ENCODE measurements around the gene C8A.

DNA sequence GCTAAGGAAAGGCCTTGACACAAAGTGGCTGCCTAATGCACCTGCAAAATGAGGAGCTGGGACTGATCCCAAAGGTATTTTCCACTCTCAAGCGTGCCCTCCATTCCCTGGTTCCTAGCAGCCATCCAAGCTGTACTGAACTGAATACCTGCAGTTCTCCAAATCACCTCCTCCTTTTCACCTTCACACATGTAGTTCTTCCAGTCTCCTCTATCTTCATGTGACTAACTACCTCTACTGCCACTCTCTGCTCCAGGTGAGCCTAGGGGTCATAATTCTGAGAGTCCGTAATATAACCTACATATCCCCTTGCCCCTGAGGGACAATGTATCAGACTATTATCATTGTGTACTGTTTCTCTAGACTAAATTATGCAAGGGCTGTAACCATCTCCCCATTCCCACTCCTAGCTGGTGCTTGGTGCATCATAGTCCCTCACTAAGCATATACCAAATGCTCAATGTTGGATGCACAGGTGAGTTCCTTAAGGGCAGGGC lies 60.3 kb downstream of the PLPP3 start:
- PRO-cap, 4 experiments: no peak in any of the 4 experiments
- RAMPAGE, long total RNA, 2 experiments: no peak in any of the 2 experiments
- RRBS: no CpG with 5 or more reads among the region's 2 CpGs

GRCh38 chr1:56544007-56544485 lies 35.3 kb downstream of the PLPP3 start:
- PRO-cap, 4 experiments: no peak in any of the 4 experiments
- RAMPAGE, long total RNA, 2 experiments: start-site peak on the minus strand in 1 of 2 experiments, at chr1:56544079-56544238 at its widest, 7 reads per replicate
- RRBS: no CpG with 5 or more reads among the region's 1 CpG

DNA sequence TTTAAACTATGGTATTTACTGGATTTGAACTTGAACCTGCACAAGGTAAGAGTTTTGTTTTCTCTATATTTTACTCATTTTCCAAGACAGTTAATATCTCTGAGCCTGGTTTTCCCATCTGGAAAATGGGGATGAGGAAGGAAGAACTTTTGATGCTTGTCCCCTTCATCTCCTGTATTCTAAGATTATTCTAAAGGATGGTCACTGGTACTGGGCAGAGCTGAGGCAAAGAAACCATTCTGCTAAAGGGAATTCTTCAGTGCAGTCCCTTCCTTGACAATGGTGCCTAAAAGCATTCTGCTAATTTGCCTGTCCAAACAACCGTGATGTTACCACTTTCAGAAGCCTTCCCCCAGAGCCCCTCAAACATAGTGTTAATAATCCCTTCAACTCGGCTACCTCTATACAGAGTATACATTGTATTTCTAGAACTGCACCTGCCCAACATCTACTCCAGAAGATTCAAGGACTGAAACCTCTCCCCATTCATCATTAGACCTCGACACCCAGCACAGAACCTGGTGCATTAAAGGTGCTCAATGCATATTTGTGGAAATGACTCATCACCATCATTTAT lies 19.6 kb downstream of the PLPP3 start:
- PRO-cap, 4 experiments: no peak in any of the 4 experiments
- RAMPAGE, long total RNA, 2 experiments: start-site peak on the minus strand in 1 of 2 experiments, centred at position 268 of the sequence, 6 reads per replicate
- RRBS: no CpG with 5 or more reads among the region's 3 CpGs

GRCh38 chr1:56577758-56578517 lies 1.4 kb downstream of the PLPP3 start:
- PRO-cap, 4 experiments: peak in 4 of 4 experiments; most common plus-strand start chr1:56578377 (in 3); most common minus-strand start chr1:56577814 (in 1)
- RAMPAGE, long total RNA, 2 experiments: no peak in any of the 2 experiments
- RRBS: 2% methylated on average over 6 of the region's 27 CpGs

DNA sequence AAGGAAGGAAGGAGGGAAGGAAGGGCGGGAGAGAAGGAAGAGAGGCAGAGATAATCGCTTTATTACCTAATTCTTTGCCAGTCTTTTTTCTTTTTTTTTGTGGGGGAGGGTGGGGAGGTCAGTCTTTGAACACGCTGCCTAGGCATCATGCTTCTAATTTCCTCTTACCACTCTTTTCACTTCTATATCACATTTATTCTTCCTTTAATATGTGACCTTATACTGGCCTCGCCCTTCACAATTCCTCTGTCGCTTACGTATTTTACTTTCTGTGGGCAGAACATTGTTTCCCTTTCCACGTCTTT lies 1.0 kb upstream of the PRKAA2 start:
- PRO-cap, 4 experiments: no peak in any of the 4 experiments
- RAMPAGE, long total RNA, 2 experiments: no peak in any of the 2 experiments
- RRBS: no CpG with 5 or more reads among the region's 7 CpGs

GRCh38 chr1:56799982-56800546 lies 19.1 kb downstream of the FYB2 start:
- PRO-cap, 4 experiments: no peak in any of the 4 experiments
- RAMPAGE, long total RNA, 2 experiments: no peak in any of the 2 experiments
- RRBS: no CpG with 5 or more reads among the region's 3 CpGs

DNA sequence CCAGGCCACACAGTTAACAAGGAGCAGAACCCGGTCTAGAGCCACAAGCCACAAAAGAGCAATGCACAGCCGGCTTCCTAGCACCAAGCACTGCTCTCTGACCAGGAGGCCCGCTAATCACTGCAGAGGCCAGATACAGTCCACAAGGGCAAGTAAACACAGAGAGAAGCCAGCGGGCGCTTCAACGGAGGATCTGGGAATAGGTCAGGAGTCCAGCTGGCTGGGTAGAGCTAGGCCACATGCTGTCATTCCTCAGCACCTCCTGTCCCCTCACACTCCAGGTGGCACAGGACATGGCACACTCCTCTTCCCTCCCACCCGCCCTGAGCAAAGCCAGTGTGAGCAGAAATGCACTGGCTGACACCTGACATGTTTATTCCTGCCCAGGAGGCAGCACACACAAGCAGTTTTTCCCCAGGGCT lies 405 bp downstream of the FYB2 start:
- PRO-cap, 4 experiments: peak in 1 of 4 experiments; most common plus-strand start position 273 of the sequence (in 1); most common minus-strand start position 91 of the sequence (in 1)
- RAMPAGE, long total RNA, 2 experiments: no peak in any of the 2 experiments
- RRBS: no CpG with 5 or more reads among the region's 7 CpGs

- PRO-cap, 4 experiments: no peak in any of the 4 experiments
- RAMPAGE, long total RNA, 2 experiments: no peak in any of the 2 experiments
- RRBS: no CpG with 5 or more reads among the region's 4 CpGs
Measured at GRCh38 chr1:56854356-56855121, at the start of gene C8A. TSS of gene C8A (plus strand) at chr1:56854797.

DNA sequence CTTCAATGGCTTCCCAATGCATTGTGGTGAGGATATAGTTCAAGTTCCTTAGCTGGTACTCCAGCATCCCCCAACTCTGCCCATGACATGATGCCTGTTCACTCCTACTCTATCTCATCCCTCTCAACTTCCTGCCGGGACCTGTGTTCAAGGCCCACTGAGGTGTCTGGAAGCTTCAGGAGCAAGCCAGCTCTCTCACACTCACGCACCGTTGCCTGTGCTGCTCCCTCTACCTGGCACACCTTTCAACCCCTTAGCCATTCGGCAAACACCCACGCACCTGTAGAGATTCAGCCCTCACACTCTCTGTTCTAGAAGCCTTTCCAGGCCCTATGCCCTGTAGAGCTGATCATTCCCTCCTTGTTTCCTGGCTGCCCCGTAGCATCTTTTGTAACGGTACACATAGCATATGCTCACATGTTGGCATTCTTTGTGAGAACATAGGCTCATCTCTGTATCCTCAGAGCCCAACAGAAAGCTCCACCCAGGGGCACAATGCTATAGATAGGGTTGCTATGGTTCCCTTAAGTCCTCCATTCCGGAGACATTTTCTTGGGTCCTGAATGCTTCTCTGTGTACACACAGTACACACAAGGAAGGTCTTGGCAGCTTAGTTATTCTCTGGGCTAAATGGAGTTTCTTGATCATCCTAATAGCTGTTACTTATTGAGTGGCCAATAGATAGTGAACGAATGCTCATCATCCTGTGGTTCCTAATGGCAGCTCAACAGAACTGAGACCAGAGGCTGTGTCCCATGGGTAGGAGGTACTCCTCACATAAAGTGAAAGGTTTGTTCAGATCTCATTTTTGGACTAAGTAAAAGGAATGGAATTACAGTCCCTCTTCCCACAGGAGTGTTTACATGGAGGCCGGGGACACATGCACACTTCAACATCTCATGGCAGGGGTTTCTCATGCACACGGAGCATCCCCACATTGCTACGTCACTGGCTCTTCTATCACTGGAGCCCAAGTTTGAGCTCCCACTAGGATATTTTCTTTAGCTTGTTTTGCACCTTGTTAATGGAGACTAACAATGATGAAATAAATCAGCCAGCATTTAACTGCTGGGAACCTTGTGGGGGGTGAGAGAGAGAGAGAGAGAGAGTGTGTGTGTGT lies 1.2 kb downstream of the C8B start:
- PRO-cap, 4 experiments: no peak in any of the 4 experiments
- RAMPAGE, long total RNA, 2 experiments: no peak in any of the 2 experiments
- RRBS: no CpG with 5 or more reads among the region's 12 CpGs

DNA sequence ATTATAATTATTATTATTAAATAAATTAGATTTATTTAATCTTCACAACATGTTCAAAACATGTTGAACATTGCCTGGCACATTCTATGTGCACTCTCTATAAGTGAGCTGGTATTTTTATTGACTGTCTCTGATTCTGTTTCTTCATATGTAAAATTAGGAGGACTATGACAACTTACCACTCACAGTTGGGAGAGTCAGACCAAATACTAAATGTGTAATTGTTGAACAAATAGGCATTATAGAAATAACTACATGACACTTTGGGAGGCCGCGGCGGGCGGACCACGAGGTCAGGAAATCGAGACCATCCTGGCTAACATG lies 951 bp upstream of the C8B start:
- PRO-cap, 4 experiments: peak in 4 of 4 experiments; most common plus-strand start position 271 of the sequence (in 4)
- RAMPAGE, long total RNA, 2 experiments: no peak in any of the 2 experiments
- RRBS: no CpG with 5 or more reads among the region's 6 CpGs

- PRO-cap, 4 experiments: no peak in any of the 4 experiments
- RAMPAGE, long total RNA, 2 experiments: no peak in any of the 2 experiments
Measured at GRCh38 chr1:57282871-57283192, 141.0 kb downstream of the DAB1 start.

DNA sequence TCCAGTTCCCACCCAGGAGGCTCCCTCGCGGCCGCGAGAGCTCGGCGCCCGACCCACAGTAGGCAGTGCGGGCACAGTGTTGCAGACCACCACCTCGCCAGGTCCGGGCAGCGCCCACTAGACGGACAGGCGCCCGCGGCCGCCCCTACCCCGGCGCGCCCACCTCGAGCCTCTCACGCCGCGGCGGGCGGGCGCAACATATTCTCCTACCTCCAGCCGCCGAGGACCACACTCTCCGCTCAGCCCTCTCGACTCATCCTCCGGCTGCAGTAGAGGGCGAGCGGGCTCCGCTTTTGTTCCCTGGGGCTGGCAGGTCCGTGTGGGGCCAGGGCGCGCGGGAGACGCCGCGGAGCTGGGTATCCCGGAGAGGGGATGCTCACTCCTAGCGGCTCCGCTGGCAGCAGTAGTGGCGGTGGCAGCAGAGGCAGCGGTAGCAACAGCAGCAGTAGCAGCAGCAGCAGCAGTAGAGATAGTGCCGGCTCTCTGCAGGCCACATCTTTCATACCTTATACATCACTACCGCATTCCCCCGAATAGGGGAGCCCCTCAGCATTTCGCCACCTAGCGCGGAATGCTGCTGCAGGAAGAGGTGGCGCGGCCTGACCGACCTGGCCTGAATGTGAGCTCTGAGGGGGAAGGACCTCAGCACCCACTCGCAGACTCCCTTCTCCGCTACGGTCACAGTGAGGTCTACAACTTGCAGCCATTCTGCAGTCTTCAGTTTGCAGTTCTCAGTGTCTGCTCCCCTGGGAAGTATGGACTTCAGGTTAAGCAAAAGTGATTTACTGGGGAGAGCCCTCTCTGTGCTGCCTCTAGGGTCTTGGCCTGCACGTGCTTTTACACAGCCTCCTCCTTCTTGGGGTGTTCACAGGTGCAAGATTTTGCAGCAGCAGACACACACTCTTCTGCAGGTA lies 296.2 kb downstream of the OMA1 start:
- PRO-cap, 4 experiments: no peak in any of the 4 experiments
- RAMPAGE, long total RNA, 2 experiments: no peak in any of the 2 experiments
- RRBS: 2% methylated on average over 31 of the region's 59 CpGs

GRCh38 chr1:58620066-58620675 lies 43.1 kb upstream of the TACSTD2 start:
- PRO-cap, 4 experiments: no peak in any of the 4 experiments
- RAMPAGE, long total RNA, 2 experiments: no peak in any of the 2 experiments
- RRBS: no CpG with 5 or more reads among the region's 9 CpGs

DNA sequence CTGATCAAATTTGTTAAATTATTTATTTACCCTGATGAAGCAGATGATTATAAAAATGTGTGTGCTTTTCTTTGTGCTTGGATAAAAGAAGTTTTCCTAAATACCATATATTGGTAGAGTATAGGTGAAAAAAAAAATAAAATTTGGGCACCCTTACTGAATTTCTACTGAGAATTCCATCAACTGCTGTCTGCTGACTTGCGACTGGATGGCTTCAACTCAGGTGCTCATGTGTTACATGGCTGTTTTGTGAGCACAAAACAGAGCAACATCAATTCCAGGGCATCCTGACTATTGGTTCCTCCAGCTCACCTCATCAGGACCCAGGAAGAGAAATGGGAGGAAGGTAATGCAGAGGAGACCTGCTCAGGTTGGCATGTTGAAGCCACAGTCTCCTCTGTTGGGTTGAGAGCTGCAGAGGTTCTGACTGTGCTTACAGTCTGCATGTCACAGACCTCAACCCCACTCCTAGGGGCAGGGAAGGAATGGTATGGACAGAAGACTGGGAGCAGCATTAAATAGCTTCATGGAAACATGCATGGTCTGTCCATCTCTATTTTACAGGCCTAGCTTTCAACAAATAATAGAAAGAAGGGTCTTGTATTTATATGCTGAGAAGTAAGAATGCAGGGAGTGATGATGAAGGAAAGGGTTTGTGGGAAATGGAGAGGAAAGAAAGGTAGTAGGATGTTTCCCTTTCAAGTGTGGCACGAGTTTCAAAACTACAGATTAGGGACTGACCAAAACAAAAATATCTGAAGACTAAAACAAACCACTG lies 43.9 kb downstream of the MYSM1 start:
- PRO-cap, 4 experiments: no peak in any of the 4 experiments
- RAMPAGE, long total RNA, 2 experiments: no peak in any of the 2 experiments
- RRBS: no CpG with 5 or more reads among the region's 2 CpGs

- PRO-cap, 4 experiments: peak in 3 of 4 experiments; most common plus-strand start chr1:58780135 (in 2); most common minus-strand start chr1:58779777 (in 2)
- RAMPAGE, long total RNA, 2 experiments: no peak in any of the 2 experiments
- RRBS: no CpG with 5 or more reads among the region's 4 CpGs
Measured at GRCh38 chr1:58779581-58780457, 4.0 kb downstream of the JUN start.

DNA sequence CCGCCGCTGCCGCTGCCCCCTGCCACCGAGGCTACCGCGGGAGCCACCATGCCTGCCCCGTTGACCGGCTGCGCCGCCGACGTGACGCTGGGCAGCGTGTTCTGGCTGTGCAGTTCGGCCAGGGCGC lies 1.4 kb downstream of the JUN start:
- PRO-cap, 4 experiments: no peak in any of the 4 experiments
- RAMPAGE, long total RNA, 2 experiments: no peak in any of the 2 experiments
- RRBS: 3% methylated on average over 5 of the region's 16 CpGs

DNA sequence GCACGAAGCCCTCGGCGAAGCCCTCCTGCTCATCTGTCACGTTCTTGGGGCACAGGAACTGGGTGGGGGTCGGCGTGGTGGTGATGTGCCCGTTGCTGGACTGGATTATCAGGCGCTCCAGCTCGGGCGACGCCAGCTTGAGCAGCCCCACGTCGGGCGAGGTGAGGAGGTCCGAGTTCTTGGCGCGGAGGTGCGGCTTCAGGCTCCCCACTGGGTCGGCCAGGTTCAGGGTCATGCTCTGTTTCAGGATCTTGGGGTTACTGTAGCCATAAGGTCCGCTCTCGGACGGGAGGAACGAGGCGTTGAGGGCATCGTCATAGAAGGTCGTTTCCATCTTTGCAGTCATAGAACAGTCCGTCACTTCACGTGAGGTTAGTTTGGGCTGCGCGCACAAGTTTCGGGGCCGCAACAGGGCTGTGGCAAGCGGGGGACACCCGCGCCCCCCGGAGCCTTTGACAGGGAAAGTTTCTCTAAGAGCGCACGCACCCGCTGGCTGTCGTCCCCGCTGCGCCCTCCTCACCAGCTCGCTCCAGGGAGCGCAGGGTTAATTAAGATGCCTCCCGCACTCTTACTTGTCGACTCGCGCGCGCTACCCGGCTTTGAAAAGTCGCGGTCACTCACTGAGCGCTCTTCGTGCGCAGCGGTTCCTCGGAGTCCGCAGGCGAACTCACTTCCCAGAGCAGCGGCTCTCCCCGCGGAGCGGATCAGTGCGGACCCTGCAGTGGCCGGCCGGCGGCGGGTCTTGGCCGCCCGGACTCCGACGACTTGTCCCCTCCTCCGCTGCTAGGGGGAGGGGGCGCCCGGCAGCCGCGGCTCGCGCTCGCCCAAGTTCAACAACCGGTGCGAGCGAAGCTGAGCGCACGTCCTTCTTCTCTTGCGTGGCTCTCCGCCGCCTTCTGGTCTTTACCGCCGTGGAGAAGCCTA lies 860 bp downstream of the JUN start:
- PRO-cap, 4 experiments: peak in 4 of 4 experiments; most common plus-strand start position 360 of the sequence (in 4); most common minus-strand start position 759 of the sequence (in 4)
- RAMPAGE, long total RNA, 2 experiments: no peak in any of the 2 experiments
- RRBS: 2% methylated on average over 16 of the region's 91 CpGs

- PRO-cap, 4 experiments: no peak in any of the 4 experiments
- RAMPAGE, long total RNA, 2 experiments: no peak in any of the 2 experiments
- RRBS: no CpG with 5 or more reads among the region's 5 CpGs
Measured at GRCh38 chr1:58881319-58881832, 97.5 kb upstream of the JUN start.

- PRO-cap, 4 experiments: peak in 2 of 4 experiments; most common minus-strand start chr1:58968775 (in 1)
- RAMPAGE, long total RNA, 2 experiments: no peak in any of the 2 experiments
- RRBS: no CpG with 5 or more reads among the region's 5 CpGs
Measured at GRCh38 chr1:58968290-58969141, 184.7 kb upstream of the JUN start.

- PRO-cap, 4 experiments: peak in 1 of 4 experiments; most common minus-strand start chr1:59043860 (in 1)
- RAMPAGE, long total RNA, 2 experiments: no peak in any of the 2 experiments
- RRBS: no CpG with 5 or more reads among the region's 5 CpGs
Measured at GRCh38 chr1:59043541-59043988, 253.3 kb upstream of the FGGY start.

Measured in uterus (tissue), 7 donors.